Mesenchymal stem cell of adipose (primary cell): ENCODE measurements around the genes AQP4, DSG1 and DSG2.

GRCh38 chr18:25958660-25958859 lies 131.9 kb downstream of the SS18 start:
- CAGE, long polyA plus RNA = no peak

- CAGE, long polyA plus RNA = no peak
Observed at GRCh38 chr18:26089167-26089485, 1.3 kb downstream of the SS18 start.

DNA sequence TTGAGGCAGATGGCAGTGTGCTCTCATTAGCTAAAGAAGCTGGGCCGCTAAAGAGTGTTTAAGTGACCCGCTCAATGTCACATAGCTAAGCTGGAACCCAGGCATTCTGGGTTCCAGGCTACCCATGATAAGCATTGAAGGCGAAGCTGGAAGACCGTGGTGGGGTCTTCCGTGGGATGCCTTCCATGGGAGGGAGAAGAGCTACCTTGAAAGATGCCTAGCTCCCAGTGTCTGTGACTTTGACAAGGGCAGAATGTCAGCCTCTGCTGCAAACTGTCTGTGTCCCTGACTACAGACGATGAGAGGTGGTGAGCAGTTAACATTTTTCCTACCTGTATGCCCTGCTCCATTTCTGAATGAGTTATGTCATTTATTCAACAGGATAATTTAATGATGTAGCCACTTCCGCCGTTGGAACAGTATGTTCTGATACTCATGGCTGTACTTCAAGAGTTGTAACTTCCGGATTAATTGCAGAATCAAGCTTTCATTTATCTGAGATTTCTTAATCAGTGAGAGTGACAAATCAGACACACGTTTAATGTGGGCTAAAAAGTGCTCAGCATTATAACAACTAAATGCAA lies 107.9 kb downstream of the KCTD1 start:
- CAGE, long polyA plus RNA = no peak

DNA sequence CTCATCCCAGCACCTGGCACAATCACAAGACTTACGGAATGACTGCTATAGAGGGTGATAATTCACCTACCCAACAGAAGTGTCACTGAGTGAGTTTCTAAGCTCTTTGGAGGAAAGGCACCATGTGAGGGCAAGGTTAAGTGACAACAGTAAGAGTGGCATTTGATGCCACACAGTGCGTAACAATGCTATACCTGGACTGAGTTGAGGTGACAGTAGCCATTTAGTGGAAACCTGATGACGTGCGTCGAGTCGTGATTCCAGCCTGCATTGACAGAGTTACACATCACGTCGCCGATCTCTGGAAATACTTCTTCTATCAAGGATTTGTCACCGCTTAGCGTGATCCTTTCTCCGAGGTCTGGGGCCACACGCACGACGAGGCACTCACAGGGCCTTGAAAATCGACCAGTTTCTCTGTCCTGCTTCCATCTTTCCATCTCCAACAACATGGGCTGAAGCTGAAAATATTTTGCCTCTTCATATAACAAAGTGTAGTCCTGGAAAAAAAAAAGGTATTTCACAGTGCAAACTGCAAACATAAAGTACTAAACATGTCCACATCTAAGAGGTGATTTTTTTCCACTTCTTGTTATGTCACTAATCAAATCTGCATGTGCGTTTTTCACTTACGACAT lies 88.8 kb downstream of the KCTD1 start:
- CAGE, long polyA plus RNA = no peak

- CAGE, long polyA plus RNA = no peak
Observed at GRCh38 chr18:26549285-26549722, 951 bp upstream of the KCTD1 start.

- CAGE, long polyA plus RNA = no peak
Observed at GRCh38 chr18:26550039-26550346, 1.6 kb upstream of the KCTD1 start.

- CAGE, long polyA plus RNA = no peak
Observed at GRCh38 chr18:26752479-26752684, 113.1 kb downstream of the AQP4 start.

- CAGE, long polyA plus RNA = no peak
Observed at GRCh38 chr18:26865289-26866023, at the start of gene AQP4. TSS of gene AQP4 (minus strand) at chr18:26865707.

- CAGE, long polyA plus RNA = no peak
Observed at GRCh38 chr18:26868536-26868905, 3.0 kb upstream of the AQP4 start.

DNA sequence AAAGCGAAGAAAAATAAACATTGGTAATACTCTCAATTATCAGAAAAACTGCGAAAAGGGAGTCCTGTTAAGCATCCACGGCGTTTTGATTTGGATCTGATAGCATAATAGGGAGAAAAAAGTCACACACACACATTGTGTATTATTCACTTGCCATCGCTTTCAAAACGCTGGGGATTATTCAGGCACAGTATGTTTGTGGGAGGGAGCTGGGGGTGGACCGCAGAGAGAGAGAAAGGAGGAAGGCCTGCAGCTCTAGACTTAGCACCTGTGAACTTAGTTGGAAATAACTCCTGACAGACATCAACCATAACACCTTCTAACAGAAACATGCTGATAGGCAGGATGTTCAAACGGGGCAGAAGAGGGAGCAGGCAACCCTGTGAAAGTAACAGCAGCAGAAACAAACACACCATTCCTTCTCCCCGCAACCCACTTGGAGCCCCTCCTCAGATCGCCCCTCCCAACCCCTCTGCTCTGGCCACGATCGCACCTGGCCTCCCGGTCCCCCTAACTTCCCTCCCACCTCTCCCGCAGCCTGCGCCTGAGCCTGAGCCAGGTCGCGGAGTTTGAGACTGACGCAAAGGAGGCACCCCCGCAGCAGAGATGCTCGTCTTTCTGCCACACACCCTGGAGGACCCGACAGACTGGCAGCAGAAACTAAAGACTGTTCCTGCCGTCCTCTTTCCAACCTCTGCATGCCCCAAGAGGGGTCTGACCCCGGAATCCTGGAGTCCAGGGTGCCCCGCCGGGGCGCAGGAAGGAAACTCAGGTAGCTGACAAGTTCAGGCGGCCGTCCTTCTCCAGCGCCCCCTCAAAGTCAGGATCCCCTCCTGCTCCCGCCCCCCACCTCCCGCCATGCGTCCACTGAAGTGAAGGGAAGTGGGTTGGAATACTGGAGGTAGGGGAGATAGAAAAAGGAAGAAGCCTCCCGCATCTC lies 782 bp downstream of the CHST9 start:
- CAGE, long polyA plus RNA = no peak

DNA sequence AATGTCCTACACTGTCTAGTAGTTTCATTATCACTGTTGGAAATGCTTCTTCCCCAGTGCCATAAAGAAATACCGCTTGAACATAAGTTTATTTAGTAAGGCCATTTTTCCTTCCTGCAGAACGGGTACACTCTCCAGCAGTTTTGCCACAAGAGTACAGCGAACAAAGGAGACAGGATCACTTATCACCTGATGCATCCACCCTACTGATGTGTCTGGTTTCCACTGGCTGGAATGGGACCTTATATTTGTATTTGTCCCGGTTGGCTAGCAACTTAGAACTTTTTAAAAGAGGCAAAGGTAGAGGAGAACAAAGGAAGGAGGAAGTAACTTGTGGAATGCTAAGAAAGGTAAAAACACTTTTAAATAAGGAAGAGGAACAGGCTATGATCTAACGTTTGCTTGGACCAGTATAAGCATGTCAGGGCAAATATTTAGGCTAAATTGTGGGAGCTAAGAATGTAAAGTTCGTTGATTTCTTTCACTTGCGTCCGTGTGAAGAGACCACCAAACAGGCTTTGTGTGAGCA lies 46.2 kb upstream of the CHST9 start:
- CAGE, long polyA plus RNA = no peak

GRCh38 chr18:27921733-27922591 lies 255.0 kb downstream of the CDH2 start:
- CAGE, long polyA plus RNA = no peak

DNA sequence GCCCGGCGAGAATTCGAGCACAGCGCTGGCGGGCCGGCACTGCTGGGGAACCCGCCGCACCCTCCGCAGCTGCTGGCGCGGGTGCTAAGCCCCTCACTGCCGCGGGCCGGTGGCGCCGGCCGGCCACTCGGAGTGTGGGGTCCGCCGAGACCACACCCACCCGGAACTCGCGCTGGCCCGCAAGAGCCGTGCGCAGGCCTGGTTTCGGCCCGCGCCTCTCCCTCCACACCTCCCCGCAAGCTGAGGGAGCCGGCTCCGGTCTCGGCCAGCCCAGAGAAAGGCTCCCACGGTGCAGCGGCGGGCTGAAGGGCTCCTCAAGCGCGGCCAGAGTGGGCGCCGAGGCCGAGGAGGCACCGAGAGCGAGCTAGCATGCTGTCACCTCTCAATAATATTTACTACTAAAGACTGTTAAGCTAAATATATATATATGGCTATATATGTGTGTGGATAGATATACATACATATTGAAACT lies 867.2 kb downstream of the DSC3 start:
- CAGE, long polyA plus RNA = no peak

DNA sequence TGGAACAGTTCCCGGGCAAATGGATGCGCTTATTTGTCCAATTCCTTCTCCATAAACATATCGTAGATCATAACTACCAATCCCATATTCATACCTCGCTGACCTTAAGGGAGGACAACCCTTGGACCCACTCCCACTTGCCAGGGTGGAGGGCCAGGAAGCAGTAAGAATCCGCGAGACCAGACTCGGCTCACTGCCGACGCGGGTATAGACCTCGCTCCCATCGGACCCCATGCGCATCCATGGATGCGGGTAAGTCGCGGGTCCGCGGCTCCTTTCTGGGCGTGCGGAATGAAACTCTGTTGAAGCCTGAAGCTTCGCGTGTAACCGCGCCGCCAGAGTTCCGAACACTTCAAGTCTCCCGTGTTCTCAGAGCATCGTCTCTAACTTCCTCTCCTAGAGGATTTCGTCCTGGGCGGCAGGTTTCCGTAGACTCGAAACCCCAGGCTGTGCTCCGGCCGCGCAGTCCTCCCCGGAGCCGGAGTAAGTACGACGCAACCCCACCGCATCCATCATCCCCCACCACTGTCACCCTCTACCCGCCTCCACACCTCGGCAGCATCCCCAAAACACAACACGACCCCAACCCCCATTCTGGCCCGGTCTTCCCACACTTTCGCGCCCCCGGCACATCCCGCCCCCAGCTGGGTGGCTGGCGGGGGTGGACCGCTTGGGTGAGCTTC lies 1.0 kb downstream of the DSC3 start:
- CAGE, long polyA plus RNA = no peak

DNA sequence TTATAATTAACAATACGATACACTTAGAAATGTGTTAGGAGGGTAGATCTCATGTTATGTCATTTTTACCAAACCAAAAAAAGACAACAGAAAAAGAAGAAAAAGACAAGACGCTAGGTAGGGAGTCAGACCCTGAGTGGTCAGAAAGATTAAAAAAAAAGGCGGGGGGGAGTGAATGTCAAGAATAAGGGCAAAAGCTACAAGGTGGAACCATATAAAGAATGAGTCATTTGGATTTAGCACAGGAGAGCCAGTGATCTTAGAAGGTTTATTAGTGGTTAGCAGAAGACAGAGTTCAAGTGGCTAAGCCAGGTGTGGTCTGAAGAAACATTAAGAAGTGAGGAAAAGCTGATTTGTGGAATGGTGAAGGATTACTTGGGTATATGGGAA lies 2.8 kb downstream of the DSC2 start:
- CAGE, long polyA plus RNA = no peak

- CAGE, long polyA plus RNA = no peak
Observed at GRCh38 chr18:31232940-31233647, 70.4 kb upstream of the DSC1 start.

DNA sequence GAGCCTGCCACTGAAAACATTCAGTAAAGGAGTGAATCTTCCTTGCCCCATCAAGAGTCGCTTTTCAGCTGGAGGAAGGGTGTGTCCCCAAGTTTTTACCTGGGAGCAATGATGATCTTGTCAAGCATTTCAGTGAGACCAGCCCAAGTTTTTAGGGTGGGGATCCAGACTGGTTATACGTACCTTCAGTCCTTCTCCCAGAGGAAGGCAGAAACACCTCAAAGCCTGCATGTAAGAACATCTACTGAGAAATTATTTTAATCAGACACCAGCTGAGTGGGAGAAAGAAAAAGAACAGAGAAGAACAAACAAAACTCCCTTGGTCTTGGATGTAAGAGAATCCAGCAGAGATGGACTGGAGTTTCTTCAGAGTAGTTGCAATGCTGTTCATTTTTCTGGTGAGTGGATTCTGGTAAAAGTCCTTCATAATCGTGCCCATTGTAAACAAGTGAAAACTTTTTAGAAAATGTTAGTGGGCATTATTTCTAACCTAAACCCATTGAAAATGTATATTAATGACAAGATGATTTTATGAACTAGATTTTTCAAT lies at the start of gene DSG1:
Gene DSG1, plus strand, starts transcription at position 210 of the 550 bp plus-strand sequence.
- CAGE, long polyA plus RNA = no peak

GRCh38 chr18:31426708-31427493 lies 20.6 kb upstream of the DSG3 start:
- CAGE, long polyA plus RNA = no peak

DNA sequence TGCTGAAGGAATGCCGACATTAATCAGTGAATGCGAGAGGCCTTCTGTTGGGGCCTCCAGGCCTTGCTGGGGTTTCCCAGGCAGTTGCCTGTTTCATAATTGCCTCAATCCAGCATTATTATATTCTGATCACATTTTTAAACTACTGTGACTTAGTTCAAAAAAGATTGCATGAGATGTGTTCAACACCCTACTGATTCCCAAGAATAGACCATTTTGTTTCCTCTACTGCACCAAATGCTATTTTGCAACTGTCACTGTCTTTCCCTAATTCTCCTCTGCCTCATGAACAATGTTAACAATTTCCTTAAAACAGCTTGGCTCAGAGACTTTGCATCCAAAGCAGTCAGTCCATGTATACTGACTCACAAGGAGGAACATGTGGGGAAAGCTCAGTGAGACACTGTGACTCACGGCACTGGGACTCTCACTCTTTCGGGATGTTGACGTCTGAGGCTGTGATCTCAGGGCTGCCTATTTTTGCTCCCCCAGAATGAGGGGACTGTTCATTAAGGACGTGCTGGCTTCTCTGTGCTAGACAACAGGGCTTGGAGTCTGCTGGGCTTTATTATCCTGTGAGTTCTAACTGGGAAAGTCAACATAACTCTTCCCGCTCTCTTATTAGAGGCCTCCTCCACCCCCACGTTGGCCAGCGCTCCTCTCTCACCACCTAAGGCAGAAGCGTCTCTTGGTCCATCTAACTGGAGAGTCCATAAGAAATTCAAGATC lies 10.4 kb upstream of the DSG2 start:
- CAGE, long polyA plus RNA = no peak

- CAGE, long polyA plus RNA = no peak
Observed at GRCh38 chr18:31497784-31498908, at the start of gene DSG2. TSS of gene DSG2 (plus strand) at chr18:31498177.